Occipital lobe (tissue), 2 donors: Measurements from ENCODE around the gene BPTF.

- RAMPAGE, long total RNA, result no peak
Observed at GRCh38 chr17:65560103-65560662, 1.3 kb downstream of the AXIN2 start.

DNA sequence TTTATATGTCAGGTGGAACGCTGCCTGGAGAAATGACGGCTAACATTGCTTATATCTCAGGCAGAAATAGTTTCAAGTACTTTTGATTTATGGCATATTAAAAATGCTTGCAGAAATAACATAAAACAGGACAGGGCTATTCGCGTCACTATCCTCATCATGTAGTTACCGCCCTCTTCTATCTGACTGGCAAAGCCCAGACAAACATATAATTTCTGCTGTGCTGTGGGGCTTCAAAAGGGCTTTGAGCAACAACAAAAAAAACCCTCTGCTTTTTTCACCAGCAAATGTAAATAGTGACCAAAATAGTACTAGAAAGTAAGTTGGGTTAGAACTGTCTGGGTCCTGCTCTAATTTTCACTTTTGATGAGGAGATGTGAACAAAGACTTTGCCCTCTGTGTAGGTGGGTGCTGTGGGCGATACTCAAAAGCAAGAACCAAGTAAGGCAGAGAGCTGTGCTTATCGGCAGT lies 151.0 kb upstream of the AXIN2 start:
- RAMPAGE, long total RNA, result no peak

DNA sequence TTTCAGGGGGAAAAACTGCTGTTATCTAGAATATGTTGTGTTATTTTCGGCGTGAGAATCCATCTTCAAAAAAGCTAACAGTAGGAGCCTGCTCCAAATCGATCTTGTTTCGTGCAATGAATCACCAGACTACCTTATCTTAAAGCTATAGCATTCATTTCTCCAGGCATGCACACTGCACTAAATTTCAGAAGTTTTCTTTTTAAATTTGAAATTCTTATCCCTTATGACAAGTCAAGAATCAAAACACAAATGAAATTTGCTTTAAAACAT lies 288.8 kb downstream of the CEP112 start:
- RAMPAGE, long total RNA, result no peak

DNA sequence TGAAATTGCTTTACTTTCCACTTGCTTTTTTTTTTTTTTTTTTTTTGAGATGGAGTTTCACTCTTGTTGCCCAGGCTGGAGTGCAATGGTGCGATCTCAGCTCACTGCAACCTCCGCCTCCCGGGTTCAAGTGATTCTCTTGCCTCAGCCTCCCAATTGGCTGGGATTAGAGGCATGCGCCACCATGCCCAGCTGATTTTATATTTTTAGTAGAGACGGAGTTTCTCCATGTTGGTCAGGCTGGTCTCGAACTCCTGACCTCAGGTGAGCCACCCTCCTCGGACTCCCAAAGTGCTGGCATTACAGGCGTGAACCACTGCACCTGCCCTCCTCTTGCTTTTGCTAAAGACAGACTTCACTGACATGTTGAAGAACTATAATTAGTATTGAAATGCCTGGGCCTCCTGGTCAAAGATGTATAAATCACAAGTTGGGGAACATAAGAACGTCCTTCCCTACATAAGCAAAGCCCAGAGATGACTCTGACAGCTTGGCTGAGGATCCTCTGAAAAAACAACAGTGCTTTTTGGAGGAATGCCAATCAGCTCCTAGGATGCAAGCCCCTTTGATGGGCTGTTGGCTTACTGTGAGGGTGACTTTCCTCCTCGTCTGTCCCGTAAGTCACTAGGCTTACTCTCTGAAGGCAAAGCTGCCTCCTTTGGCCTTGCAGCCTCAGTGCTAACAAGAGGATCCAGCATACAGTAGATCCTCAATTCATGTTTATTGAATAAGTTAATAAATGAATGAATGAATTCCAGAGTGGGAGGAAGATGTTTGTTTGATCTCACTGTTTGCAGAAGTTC lies 6.5 kb downstream of the APOH start:
- RAMPAGE, long total RNA, result no peak

DNA sequence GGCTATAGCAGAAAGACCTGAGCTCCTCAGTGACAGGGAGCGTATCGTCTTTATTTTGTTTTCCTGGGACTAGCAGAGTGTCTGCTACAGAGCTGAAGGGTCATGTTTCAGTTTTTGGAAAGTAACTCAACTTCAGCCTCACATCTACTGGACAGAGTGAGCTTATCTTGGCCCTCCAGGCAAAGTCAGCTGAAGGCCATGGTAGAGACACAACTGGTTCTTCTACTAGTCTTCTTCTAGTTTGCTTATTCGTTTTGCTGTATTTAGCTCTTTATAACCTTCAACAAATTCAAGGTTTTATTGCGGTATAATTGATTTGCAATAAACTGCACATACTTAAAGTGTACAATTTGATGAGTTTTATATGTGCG lies 6.2 kb upstream of the PRKCA start:
- RAMPAGE, long total RNA, result no peak

GRCh38 chr17:66304160-66304832 lies 1.9 kb downstream of the PRKCA start:
- RAMPAGE, long total RNA, result no peak

GRCh38 chr17:66565780-66566715 lies 263.6 kb downstream of the PRKCA start:
- RAMPAGE, long total RNA, result no peak

- RAMPAGE, long total RNA, result no peak
Observed at GRCh38 chr17:66775819-66776569, 58.9 kb upstream of the CACNG5 start.

DNA sequence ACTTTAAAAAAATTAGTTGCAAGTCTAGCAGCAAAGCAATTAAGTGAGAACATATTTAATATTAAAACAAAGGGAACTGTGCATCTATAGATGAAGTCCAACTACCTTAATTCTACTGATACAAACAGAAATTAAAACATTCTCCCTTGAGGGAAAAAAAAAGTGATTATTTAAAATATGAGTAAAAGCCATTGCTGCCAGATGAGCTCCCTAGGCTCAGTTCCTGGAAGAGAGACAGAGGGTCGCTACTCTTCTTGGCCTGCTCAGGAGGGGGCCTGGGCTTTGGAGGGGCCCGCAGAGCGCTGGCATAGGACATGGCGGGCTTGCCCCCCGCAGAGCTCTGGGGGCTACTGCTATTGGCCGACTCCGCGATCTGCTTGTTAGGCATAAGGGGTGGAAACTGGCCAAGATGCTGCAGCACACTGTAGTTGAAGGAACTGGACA lies 33.8 kb downstream of the CACNG1 start:
- RAMPAGE, long total RNA, result no peak

DNA sequence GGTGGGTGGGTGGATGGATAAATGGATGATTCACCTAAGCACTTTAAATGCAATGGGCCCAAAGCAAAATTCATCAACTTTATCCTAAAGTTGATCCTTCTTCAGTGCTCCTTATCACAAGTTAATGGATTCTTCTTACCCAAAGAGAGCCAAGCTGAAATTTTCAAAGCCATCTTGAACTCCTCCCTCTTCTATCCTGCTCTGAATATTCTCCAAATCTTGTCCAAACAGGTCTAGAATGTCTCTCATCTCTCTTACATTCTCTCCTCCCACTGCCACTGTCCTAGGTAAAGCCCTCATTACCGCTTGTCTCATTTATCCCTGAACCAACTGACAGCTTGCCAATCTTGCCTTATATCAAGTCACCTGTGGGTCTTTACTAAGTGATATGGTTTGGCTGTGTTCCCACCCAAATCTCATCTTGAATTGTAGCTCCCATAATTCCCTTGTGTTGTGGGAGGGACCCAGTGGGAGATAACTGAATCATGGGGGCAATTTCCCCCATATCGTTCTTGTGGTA lies 48.3 kb downstream of the HELZ start:
- RAMPAGE, long total RNA, result no peak

DNA sequence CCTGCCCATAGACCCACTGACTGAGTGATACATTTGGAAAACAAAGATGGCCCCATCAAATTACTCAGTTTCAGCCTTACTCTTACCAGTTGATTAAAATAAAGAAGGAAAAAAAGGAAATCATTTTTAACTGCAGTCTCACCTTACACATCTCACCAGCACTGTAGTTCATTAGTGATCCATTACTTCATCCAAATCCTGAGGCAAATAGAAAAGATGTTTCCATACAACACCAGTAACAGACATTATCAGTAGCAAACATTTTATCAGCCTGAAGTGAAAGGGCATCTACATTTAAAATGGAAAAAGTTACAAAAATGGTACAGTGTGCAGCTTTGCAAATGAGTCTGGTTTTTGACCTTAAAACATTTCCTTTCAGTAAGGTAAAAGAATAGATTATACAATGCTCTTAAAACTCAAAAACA lies 1.3 kb downstream of the HELZ start:
- RAMPAGE, long total RNA, result no peak

GRCh38 chr17:67246505-67247561 lies 1.8 kb upstream of the HELZ start:
- RAMPAGE, long total RNA, result no peak

DNA sequence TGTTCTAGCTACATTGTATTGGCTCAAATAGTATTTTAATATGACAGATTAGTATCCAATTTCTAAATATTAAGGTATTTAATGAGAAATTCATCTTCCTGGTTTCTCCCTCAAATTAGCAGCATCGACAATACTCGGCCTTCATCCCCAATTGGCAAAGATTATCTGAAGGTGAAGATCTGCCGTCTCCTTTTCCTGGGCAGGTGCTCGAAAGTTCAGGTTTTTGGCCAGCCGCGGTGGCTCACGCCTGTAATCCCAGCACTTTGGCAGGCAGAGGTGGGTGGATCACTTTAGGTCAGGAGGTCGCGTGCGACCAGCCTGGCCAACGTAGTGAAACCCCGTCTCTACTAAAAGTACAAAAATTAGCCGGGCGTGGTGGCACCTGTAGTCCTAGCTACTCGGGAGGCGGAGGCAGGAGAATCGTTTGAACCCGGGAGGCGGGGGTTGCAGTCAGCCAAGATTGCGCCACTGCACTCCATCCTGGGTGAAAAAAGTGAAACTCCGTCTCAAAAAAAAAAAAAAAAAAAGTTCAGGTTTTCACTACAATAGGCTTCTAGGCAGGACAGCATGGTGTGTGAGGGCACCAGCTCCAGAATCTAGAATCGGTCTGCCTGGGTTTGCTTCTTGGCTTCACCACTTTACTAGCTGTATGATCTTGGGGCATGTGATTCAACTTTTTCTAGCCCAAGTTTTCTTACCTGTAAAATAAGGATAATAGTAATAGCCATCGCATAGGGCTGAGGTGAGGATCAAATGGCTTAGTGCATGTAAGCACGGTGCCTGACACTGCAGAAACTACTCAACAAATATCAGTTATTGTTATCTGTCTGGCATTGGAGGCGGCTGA lies 1.5 kb downstream of the PSMD12 start:
- RAMPAGE, long total RNA, result no peak

- RAMPAGE, long total RNA, result no peak
Observed at GRCh38 chr17:67376522-67377116, 462 bp upstream of the PITPNC1 start.

- RAMPAGE, long total RNA, result no peak
Observed at GRCh38 chr17:67401637-67402207, 24.6 kb downstream of the PITPNC1 start.

DNA sequence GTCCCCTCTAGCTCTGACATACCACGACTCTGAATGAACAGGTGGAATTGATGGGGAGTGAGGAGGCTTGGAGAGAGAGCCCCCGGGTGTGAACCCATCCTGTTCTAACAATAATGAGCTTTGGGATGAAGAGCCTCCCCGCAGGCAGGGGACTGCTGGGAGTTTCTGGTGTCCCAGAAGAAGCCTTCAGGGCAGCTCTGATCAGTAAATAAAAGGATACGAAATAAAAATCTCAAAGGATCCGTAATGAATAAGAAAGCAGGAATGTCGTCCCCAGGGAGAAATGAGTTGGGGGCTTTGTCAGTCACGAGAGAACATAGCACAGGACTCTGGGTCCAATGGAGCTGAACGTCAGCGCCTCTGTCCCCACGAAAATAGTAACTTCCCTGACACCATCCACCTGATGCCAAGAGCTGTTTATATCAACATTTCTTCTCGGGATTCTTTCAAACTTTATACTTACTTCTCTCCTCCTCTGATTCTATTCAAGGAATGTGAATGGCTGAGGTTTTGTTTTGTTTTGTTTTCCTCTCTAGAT lies 113.4 kb downstream of the PITPNC1 start:
- RAMPAGE, long total RNA, result no peak

DNA sequence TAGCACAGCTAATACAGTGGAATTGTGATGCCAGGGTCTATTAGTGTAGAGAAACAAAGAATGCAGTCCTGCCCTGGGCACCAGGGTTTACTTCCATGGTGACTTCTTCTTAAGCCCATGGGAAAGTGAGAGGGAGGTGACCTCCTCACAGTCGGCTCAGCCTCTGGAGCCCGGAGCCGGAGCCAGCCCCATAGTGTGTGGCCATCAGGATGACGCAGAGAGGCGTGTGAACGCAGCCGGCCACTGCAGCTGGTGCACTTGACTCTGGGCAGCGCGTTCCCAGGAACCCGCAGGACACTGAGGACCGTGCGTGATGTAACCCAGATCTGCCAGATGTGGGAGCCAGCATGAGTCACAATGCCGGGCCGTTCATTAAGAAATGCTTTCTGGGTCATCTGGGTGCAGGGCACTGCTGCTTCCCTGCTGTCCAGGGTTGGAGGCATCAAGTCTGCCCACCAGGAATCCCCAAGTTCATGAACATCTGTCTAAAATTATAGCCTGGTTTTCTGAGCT lies 114.0 kb downstream of the PITPNC1 start:
- RAMPAGE, long total RNA, result no peak

DNA sequence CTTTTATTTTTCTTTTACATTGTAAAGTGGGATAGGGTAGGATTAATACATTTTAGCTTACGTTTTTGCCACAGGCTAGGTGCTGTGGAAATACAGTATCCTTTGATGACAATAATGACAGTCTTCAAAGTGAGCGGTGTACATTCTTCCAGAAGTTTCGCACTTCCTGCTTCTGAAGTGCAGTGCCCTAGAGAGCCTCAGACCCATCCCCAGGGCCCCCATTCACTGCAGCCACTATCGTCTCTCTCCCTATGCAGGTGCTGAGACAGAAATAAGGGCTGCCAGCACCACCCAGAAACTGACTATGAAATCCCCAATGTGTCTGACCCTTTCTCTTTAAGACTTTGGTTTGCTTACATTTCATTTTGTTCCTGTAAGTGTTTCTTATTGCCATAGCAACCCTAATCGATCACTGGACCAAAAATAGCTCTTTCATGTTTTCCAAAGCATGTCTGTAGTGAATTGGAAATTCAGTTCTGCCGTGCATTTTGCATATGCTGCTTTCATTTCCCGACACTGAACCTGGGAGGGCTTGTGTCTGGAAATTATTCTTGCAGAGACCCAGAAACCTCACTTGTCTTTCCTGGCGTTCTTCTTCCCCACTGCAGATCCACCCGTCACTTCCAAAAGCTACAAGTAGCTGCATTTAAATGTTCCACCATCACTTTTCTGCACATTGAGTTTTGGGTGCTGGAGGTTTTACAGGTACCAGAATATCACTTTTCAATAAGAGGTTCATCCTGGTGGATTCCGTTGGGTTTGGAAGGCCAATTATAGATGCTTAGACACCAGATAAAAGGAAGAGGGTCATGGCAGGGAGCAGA lies 148.7 kb upstream of the NOL11 start:
- RAMPAGE, long total RNA, result no peak

DNA sequence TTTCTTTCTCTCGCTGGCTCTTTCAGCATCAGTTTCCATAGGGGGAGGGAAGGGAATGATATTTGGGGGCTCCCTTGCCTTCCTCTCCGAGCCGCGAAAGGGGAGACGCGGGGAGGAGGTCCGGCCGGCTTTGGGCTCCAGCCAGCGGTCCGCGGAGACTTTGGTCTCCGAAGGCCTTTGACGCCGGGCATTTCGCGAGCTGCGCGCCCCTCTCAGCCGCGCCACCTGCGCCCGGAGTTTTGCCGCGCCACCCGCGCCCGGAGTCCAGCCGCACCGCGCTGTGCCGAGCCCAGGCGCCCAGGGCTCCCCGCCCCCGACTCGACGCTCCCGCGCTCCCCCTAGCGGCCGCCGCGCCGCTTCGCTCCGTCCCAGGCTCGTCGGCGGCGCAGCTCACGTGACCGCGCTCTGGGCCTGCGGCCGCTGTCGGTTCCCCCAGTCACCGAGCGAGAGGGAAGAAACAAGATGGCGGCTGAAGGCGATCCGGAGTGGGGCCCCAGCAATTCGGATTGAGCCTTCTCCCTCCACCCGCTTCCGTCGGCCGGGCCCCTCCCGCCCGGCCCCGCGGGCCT lies at the start of gene BPTF:
Gene BPTF, plus strand, starts transcription at position 435 of the 569 bp plus-strand sequence.
- RAMPAGE, long total RNA, result no peak

DNA sequence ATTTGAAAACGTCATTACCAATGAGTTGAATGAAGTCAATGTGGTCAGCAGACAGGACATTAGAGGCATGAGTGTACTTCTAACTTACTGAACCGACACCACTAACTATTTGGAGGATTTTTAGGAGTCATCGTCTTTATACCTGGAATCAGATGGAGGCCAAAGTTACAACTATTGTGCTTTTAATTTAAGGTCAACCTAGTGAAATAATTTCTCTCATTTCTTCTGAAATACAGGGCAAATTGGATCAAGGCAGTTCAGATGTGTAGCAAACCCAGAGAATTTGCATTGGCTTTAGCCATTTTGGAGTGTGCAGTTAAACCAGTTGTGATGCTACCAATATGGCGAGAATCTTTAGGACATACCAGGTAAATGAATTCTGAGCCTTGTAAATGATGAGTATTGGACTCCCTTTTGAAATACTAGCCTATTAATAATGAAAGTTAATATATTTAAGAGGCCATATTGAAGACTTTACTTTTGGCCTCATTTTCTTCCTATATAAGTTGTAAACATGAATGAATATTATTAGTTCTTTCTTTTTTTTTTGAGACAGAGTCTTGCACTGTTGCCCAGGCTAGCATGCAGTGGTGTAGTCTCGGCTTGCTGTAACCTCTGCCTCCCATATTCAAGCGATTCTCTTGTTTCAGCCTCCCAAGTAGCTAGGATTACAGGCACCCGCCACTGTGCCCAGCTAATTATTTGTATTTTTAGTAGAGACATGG lies 68.7 kb downstream of the BPTF start:
- RAMPAGE, long total RNA, result no peak